Subcutaneous preadipocyte (primary cell): ENCODE measurements around a stretch of chr1.

DNA sequence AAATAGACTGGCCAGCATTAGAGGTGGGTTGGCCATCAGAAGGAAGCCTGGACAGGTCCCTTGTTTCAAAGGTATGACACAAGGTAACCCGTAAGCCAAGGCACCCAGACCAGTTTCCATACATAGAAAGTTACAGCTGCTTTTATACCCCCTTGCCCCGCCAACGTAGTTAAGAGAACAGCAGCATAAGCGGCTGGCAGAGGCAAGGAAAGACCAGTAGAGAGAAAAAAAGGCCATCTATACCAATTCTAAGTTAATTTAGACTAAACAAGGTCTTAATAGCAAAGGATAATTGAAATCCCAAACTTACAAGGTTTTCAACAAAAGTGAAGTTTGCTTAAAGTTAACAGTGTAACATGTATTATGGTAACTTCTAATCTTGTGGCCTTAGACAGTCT lies 697 bp downstream of the RHEX start:
- CAGE, long polyA plus RNA, result no peak

- CAGE, long polyA plus RNA, result no peak
Observed at GRCh38 chr1:206556818-206557748, 49.8 kb downstream of the RASSF5 start.

DNA sequence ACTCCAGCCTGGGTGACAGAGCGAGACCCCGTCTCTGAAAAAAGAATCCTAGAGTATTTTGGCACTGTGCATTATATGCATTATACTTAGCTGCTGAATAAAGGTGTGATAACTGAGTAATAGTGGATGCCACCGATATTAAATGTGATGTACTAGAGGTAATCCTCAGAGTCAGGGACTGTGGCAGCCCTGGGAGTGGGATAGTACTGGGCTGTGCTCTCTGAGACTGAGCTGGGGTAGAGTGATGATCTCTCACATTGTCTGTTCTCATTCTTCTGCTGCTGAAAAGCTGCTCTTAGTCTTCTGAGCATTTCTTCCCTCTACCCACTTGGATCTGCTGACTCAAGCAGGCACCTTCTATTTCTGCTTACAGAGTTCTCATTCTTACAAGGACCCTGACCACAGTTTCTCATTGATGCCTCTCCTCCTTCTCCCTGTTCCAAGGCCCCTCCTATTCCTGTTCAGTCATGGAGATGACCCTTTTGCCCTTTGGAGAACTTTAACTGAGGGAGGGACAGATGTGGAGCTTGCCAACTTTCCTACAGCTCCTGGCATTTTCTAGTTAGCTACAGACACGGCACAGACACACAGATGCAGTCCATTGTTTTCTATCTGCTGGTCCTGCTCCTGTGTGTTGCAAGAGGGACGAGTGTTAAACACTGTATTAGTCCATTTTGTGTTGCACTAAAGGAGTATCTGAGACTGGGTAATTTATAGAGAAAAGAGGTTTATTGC lies 12.1 kb downstream of the MAPKAPK2 start:
- CAGE, long polyA plus RNA, result no peak

DNA sequence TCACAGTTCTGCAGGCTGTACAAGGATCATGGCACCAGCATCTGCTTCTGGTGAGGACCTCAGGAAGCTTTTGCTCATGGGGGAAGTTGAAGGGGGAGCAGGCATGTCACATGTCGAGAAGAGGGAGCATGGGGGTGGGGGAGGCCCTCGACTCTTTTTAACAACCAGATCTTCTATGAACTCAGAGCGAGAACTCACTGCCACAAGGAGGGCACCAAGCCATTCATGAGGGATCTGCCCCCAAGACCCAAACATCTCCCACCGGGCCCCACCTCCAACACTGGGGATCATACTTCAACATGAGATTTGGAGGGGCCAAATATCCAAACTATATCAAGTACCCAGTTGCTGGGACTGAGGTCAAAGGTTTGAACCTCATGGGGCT lies 12.7 kb downstream of the MAPKAPK2 start:
- CAGE, long polyA plus RNA, result no peak

GRCh38 chr1:206729257-206730362 lies 41.0 kb upstream of the IL19 start:
- CAGE, long polyA plus RNA, result no peak

DNA sequence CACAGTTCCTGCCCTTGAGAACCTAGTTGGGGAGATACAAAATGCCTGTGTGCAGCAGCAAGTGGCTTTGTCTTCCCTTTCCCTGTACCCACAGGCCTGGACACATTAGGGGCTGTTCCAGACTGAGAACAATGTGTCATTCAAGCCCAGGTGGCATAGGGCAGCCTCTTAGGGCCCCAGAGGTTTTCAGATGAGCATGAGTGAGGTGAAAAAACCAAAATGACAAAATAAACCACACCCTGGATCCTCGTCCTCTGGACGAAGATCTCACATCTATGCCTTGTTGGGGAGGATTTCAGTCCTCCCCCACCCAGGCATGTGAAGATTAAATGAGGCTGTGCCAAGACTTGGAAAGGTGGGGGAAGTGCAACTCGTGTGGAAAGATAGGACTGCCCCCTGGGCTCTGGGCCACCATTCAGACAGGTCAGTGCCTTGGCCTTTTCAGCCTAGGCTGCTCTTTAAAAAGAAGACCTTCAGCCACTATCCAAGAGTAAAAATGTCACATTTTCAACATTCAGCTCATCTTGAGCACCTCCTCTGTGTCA lies 32.8 kb upstream of the IL19 start:
- CAGE, long polyA plus RNA, result no peak

DNA sequence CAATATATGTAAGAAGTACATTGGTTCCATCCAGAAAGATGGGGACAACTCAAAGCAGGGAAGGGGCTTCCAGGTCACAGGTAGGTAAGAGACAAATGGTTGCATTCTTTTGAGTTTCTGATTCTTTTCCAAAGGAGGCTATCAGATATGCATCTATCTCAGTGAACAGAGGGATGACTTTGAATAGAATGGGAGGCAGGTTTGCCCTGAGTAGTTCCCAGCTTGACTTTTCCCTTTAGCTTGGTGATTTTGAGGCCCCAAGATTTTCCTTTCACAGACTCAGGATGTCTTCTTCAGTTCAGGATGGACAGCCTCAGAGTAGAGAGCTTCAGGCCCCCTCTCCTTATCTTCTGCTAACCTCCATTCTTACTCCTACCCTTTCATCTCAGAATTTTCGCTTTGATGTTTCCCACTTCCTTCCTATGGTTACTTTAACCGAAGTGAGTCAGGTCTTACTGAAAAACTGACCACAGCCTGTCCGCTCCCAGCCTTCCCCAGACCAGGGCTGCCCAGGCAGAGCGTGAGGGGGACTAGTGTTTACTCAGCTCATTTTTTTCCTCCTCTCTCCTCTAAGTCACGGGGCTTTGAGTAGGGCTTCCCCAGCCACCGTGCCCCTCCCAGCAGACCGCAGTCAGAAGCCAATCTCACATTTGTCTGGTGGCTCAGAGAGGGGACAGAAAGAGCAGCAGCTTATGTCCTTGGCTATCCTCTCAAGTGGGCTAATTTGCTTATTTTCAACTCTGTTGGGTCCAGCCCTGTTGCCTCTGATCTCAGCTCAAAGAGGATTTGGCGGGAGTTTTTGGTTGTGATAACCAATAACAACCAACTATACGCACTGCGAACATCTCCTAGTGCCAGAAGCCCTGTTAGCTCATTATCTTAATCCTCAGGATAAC lies 4.3 kb upstream of the IL19 start:
- CAGE, long polyA plus RNA, result no peak

GRCh38 chr1:206895261-206895796 lies 1.9 kb upstream of the IL24 start:
- CAGE, long polyA plus RNA, result no peak

GRCh38 chr1:206898370-206898995 lies 1.2 kb downstream of the IL24 start:
- CAGE, long polyA plus RNA, result no peak

GRCh38 chr1:206953558-206954022 lies 7.3 kb upstream of the PIGR start:
- CAGE, long polyA plus RNA, result no peak

DNA sequence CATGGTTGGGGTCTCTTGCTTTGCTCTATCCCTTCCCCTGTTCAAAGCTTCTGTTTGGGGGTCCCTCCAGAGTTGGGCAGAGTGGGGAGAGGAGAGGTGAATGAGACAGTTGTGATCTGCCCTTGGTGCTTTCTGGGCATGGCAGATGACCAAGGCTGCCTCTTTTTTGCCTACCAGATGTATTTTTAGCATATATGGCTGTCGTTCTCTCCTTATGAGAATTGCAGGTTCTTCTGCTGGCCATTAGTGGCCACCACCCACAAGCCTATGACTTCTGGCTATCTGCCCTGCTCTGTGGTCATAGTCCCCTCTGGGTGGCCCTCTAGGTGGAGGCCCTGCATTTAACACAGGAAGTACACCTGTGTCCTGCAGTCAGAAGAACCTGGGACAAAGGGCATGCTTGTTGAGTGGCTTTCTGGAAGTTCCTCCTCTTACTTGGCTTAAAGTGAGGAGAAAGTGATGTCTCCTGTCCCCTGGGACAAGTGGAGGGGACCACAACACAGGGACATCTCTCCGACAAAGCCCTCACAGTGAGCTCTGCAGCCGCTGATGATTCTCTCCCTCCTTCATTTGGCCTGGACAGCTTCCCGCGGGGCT lies 6.5 kb downstream of the FCAMR start:
- CAGE, long polyA plus RNA, result no peak

DNA sequence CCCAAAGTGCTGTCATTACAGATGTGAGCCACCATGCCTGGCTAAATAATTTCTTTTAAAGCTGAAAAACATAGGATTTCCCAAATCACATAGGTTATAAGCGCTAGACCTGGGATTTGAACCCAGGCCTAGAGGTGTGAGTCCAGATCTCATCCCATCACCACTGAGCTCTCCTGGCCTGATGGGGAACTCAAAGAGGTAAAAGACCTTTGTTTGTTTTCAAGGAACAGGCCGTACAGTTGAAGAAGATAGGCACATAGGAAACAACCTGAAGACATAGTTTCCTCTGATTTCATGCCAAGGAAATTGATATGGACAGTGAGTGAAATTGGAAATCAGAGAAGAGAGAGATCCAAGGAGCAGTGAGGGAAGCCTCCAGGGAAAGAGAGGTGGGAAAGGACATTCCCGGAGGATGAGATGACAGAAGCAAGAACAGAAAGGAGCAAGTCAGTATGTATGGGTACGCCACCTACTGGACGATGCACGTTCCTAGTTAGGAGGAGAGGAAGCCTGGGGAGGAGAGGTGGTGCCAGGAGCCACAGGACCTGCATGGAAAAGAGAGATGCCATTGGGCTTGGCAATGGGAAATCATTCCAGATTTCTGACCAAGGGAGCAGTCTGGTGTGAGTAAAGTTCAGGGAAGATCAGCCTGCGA lies 27.7 kb downstream of the C1orf116 start:
- CAGE, long polyA plus RNA, result no peak

DNA sequence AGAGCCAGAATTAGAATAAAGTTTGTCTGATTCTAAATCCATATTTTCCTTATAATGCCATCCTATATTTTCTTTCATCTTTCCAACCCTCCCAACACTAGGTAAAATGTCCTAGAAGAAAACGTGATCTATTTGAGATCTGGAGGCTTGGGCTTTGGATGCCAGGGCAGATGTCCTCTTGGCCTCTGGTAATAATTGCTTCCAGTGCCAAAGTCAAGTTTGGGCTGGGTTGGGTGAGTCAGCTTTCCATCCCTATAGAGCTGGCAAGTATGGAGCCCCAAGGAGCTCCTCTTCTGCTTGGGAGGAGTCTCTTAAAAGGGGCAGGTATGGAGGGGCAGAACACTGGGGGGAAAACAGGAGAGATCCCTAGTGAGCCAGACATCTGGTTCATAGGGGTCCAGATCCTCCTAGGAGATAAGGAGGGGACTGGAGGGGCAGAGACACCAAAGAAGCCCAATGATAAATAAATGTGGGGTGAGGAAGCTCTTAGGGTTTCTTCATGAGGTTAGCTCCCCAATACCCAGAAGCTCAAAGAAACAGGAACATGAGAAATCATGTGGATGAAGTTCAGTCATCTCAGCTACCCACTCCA lies 3.6 kb downstream of the C1orf116 start:
- CAGE, long polyA plus RNA, result no peak

DNA sequence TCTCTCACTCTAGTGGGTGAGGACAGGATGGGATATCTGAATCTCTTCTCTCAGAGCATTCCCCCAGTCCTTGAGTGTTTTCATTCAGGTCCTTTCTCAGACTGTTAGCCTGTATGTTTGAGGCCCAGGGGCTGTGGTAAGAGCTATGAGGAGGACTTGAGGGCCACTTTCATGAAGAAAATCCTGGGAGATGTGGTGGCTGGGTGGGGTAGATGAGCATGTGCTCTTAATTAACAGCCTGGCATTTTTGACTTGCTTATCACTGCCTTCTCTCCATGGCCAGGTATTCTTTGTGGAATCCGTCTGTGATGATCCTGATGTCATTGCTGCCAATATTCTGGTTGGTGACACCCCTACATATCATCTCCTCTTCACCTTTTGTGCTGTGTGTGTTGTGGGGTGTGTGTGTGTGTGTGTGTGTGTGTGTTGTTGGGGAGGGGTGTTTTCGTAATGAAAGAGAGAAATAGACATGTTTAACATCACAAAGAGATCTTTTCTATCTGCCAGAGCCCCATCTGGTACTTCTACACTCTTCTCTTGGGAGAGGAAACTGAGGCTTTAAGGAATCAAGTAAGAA lies 10.5 kb downstream of the PFKFB2 start:
- CAGE, long polyA plus RNA, result no peak

- CAGE, long polyA plus RNA, result no peak
Observed at GRCh38 chr1:207107550-207108032, 3.6 kb downstream of the C4BPA start.

DNA sequence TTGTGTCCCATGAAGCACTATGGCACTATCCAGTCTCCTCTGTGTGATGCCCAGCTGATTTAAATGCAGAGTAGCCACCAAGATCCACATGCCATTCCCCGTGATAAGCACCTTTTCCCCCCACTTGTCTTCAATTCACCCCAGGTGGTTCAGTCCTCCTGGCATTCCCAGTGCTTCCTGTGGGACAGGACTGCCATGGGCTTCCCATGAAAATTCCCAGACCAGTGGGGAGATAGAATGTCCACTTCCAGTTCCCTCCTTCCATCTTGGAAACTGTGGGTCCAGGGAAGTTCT lies 49.1 kb downstream of the C4BPA start:
- CAGE, long polyA plus RNA, result no peak

- CAGE, long polyA plus RNA, result no peak
Observed at GRCh38 chr1:207322339-207322709, 846 bp downstream of the CD55 start.

DNA sequence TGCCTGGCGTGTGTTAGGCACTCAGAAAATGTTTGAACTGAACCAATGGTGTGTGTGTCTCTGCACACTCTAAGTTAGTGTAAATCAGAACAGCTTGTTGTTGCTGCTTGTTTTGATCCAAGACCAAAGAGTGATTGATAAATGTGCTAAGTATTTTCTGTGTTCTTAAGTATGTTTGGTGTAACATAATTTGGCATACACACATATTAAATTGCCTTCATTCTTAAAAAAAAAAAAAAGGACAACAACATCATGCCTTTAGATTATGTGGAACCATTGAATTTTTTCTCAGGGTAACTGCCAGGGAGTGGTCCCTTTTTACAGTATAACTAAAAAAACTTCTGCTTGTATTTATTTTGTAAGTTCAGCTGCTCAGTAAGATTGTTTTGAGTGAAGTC lies 8.6 kb downstream of the CD55 start:
- CAGE, long polyA plus RNA, result no peak

DNA sequence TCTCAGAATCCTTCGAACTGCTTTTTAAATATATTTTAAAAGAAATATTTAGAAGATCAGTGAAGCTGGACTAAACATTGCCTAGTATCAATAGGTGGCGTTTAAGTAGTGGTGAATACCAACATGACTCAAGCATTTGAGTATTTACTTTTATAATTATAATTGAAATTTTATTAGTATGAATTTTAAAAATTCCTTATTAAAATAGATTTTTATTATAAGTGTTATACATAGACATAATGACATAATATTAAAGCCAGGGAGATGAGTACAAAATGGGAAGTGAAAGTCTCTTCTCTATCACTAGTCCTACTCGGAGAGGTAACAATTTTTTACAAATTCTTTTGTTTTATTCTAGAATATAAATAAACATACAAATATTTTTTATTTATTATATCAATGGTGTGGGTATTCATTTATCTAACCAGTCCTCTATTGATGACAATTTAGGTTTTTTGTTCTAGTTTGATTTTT lies 10.4 kb downstream of the CD55 start:
- CAGE, long polyA plus RNA, result no peak

GRCh38 chr1:207359889-207360480 lies 38.5 kb downstream of the CD55 start:
- CAGE, long polyA plus RNA, result no peak